Paraaortic lymph node (tissue), 1 donor: ENCODE data around the genes ERGIC2, IPO8 and DDX11.

DNA sequence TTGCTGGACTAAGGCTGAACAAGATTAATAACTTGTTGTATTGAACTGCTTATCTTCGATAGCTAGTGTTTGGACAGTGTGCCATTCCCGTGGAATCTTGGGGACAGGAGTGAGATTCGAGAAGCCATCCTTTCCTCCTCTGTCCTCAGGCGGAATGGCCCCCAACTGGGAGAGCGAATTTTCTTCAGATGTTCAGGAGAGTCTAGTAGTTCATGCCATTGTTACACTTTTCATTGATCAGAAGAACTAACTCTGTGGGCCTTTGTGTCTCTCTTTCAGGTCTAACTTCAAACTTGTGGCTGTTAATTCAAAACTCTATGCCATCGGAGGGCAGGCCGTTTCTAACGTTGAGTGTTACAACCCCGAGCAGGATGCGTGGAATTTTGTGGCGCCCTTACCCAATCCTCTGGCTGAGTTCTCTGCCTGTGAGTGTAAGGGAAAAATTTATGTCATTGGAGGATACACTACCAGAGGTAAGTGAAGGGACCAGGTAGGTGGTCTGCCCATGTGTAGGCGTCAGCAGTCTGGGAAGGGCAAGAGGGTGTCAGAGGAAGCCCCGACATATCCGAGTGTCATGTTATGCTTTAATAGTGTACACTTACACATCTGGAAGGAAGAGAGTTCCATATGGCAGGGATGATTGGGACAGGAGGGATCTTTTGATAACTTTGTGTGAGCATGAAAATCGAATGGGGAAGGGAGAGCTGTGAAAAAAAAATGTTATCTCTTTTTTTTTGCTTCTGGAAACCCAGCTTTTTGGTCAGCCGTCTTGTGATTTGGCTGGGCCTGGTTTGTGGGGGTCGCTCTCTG lies 11.6 kb upstream of the MANSC4 start:
- PRO-cap, result no peak

- PRO-cap, result no peak
Measured at GRCh38 chr12:27969324-27969662, 3.2 kb downstream of the PTHLH start.

- PRO-cap, result no peak
Measured at GRCh38 chr12:28450082-28450638, 259.9 kb downstream of the CCDC91 start.

GRCh38 chr12:28794297-28794684 lies 354.8 kb upstream of the FAR2 start:
- PRO-cap, result no peak

DNA sequence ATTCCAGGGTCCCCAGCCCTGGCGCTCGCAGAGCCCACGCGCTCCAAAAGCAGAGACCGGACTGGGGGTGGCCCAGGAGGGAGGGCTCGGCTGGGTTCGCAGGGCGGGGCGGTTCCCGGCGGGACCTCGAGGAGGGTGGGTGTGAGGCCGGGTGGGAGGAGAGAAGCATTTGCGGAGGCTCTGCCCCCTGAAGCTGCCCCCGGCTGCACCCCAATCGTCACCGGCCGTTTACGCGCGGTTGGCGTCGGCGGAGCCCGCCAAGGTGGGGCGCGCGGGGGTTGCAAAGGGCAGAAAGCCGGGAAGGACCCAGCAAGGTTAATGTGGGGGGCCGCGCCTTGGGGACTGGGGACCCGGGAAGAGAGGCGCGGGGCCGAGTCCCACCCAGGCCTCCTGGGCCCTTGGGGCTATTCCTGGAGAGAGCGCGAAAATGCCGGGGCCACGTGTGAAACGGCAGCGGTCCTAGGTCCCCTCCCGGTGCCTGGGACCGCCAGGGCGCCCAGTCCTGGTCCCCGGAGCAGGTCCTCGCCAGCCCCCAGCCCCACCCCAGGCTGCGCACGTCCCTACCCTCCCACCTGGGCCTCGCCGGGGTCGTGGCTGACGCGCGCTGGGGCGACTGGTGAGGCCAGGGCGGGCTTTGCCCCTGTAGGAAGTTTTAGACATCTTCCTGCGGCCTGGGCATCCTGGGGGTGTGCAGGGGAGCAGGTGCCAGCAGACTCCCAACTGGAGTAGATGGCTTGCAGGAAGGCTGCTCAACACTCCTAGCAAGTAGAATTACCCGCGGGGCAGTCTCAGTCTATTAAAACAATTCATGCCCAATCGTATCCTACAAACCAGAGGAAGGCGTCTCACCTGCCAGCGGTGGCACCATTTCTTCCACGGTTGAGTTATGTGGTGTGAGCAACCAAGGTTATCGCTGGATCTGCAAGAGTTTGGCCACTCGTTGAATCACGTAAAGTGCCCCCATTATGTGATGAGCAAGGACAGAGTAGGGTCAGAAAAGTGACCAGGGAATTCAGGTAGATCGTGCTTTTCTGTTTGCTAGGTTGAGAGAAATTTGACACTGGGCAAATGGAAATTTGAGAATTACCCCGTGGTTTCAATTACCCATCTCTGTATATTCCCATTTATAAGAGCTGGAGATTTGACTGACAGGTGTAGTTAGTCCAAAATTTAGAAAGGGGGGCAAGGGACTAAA lies 729 bp downstream of the FAR2 start:
- PRO-cap, result bidirectional peak, plus-strand start at position 237 of the sequence, minus-strand start at position 63 of the sequence

DNA sequence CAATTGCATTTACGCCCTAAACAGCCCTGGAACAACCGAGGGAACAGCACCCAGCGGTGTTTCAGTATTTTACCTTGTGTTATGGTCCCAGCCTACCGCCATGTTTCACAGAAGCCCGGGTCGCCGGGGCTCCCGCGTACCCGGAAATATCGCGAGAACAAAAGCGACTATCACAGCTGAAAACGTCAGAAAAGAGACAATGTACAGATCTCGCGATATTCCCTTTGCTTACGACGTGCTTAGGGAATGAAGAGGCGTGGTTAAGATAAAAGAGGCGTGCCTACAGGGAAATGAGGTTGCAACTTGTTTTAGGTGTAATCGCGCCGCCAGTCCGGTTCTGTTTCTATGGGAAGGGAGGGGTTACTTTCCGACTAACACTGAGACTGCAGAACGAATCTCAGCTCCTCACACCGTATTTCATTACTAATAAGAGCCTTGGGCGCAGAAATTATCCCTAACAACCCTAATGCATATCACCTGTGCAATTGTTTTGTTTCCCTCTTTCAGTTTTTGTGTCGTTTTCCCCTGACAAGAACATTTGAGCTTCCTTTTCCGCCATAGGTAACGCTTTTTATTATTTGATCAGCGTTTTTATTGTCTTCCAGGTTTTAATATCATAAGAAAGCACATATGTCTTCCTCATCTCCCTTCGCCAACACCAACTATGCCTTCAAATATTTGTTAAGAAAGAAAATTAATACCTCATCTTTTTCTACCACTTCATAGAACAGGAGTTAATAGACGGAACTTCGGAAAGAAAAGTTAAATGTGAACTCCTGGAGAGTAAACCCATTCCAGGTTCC lies at the start of gene ERGIC2:
TSS of gene ERGIC2 (minus strand) at position 131 of the 803 bp plus-strand sequence.
- PRO-cap, result bidirectional peak, plus-strand start at position 346 of the sequence, minus-strand start at position 107 of the sequence

- PRO-cap, result no peak
Measured at GRCh38 chr12:29583025-29583772, 85.7 kb upstream of the OVCH1 start.

DNA sequence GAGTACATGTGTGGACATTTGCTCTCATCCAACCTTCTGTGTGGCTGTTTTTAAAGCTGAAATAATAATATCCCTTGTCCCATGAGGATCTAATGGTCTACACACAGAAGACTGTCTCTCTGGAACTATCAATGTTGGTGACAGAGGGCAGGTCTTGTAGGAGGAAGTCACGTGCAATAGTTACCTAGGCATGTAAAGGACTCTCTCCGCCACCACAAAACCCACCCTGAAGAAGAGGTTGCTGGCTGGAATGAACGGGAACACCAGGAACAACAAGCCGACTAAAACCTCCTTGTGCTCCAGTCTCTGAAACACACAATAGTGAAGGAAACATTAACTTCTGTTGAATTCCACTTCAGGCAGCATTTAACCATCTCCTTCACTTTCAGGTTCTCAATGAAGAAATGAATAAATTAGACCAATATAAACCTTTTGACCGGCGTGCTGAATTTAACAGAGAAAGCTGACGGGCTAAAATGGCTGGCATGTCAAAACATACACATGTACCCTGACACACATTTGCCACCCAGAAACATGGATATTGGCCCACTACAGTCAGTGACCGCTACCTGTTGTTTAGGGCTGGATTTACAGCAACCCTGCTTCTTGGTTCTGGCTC lies 106.6 kb upstream of the OVCH1 start:
- PRO-cap, result no peak

DNA sequence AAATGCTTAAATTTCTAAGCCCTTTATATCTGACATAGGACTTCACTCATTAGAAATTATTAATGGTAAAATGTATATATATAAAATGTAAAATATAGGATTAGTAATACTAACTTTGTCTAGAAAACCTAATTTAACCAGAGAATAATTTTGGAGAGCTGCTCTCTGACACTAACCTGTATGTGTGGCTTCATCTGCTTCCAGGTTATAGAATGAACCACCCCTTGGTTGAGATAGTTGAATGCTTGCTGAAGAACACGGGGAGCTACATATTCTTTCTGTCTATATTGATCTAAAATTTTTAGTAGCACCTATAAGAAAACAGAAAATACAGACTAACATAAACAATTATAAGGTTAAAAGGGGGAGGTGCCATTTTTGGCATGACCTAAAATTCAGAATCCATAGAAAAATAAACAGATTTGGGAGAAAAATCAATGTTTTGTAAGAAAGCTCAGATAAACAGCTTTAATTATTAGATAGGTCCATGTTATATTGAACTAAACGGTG lies 24.8 kb downstream of the IPO8 start:
- PRO-cap, result no peak

DNA sequence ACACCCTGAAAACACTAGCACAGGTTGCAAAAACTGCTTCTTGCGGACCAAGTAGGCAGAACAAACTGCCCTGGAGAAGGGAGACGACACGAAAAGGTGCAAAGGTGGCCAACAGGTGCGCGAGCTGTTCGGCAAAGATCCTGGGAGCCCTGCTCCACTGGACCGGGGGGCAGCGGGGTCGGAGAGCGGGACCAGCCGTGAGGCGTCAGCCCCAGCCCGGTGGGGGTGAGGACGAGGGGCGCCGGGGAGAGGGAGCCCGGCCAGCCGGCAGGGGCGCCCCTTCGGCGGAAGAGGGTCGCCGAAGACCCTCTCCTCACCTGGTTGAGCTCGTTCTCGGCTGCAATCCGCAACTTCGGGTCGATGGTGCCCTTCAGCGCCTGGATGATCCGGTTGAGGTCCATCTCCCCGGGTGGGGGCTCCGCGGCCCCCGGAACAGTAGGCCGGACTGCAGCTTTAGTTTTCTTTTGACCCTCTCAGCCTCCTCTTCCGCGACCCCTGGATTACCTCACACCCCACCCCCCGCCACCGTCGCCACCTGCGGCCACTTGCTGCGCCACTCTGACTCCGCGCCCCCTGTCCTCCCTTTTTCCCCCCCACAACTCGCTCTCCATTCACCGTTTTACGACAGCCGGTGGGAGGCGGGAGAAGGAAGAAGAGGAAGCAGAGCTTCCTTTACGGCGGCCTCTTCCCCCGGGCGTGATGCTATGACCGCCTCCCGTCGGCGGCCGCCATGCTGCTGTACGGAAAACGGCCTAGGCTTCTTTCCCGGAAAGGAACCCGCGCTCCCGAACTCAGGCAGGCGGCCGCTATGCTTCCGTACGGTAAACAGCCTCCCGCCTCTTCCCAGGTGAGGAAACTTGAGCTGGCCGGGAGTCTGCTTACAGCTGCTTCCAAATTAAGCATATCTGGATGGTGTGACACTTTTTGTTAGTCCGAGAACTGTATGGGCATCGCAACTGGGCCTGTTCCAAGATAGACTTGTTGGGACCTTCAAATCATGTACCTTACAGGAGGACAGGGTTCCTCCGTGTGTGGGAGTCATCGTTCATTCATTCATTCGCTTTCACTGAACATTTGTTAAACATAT lies at the start of gene IPO8:
TSS of gene IPO8 (minus strand) at position 623 of the 1,087 bp plus-strand sequence.
- PRO-cap, result bidirectional peak, plus-strand start at position 788 of the sequence, minus-strand start at position 792 of the sequence

GRCh38 chr12:31073448-31074610 lies at the start of gene DDX11:
DDX11 (plus strand) TSS chr12:31073860.
- PRO-cap, result bidirectional peak, plus-strand start at chr12:31073863, minus-strand start at chr12:31073786; bidirectional peak, plus-strand start at chr12:31074196, minus-strand start at chr12:31074085

DNA sequence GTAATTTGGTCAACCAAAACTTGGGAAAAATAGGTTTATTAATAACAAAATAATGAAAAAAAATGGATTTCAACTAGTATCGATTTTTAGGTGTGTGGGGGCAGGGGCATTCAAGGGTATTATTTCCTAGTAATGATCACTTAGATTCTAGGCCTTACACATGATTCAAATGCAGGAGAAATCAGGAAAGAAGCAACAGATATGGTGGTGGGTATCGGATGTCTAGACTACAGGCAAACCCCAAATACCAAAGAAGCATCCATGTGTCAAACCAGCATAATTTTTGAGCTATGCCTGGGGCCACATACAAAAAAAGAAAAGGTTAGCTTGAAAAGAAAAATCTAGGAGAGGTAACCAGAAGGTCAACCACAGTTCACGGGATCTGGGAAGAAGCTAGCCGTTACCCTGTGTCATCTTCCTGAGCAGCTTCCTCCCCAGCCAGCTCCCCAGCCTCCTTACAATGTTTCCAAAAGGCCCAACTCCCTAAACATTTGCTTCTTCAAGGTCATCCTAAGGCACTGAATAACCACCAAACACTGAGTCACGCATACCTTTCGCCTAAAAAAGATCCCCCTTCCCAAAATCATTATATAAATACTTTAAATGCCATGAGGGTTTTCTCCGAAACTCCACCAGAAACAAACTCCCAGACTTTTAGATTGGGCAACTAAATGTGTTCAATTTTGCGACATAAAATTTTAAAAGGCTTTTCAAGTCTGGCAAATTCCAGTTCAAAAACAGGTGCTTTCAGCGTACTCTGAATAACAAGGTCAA lies 3.1 kb downstream of the SINHCAF start:
- PRO-cap, result no peak

GRCh38 chr12:31325795-31325972 lies 266 bp downstream of the SINHCAF start:
- PRO-cap, result bidirectional peak, plus-strand start at chr12:31325997, minus-strand start at chr12:31325896

- PRO-cap, result no peak
Measured at GRCh38 chr12:31620104-31620866, 29.3 kb upstream of the DENND5B start.

DNA sequence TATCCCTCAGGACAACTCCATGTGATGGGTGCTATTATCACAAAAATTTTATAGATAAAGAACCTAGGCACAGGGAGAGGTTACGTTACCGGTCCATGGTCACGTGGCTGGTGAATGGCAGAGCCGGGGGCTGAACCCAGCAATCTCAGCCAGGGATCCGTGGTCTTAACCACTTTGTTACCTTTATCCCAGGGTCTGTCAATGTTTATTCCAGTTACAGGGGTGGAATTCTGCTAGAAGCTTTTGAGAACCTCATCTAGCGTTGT lies 513 bp downstream of the AMN1 start:
- PRO-cap, result unidirectional peak, plus-strand start at position 113 of the sequence

GRCh38 chr12:31755868-31756117 lies 27.0 kb upstream of the AMN1 start:
- PRO-cap, result no peak

GRCh38 chr12:31835134-31835738 lies 43.1 kb upstream of the H3-5 start:
- PRO-cap, result no peak

DNA sequence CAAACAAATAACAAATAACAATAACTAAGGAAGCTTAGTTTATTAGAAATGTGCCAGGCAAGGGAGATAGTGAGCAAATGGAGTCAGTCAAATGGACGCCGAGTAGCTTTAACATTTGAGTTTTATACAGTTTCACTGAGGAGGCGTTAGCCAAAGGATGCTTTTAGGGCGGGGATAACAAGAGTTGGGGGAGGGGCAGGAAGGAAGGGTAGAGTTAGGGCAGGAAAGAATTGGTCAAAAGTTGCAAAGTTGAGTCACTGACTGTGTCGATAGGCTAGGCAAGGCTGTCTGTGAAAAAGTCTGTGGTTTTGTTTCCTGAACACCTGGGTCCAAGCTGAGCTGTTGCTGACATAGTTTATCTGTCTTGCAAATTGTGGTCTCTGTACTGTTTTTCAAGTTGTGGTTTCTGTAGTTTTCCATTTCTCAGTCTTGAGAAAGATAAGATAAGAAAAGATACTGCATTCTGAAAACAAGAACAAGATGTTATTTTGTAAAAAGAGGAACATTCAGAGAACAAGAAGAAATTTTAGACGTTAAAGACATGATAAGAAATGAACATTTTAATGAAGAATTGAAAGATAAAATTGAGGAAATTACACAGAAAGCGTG lies 62.6 kb upstream of the RESF1 start:
- PRO-cap, result bidirectional peak, plus-strand start at position 269 of the sequence, minus-strand start at position 97 of the sequence; unidirectional peak, plus-strand start at position 486 of the sequence

DNA sequence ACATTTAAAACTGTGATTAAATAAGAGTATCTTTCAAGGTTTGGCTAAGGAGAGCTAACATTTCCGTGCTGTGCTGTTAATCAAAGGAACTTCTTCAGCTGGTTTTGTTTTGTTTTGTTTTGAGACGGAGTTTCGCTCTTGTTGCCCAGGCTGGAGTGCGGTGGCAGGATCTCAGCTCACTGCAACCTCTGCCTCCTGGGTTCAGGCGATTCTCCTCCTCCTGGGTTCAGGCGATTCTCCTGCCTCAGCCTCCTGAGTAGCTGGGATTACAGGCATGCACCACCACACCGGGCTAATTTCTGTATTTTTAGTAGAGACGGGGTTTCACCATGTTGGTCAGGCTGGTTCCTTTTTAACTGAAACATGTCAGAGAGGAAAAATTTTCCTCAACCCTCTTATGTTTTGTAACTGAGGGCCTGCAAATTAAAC lies 30.6 kb upstream of the RESF1 start:
- PRO-cap, result no peak

- PRO-cap, result bidirectional peak, plus-strand start at chr12:31960313, minus-strand start at chr12:31960301
Measured at GRCh38 chr12:31959970-31960570, 855 bp downstream of the RESF1 start.